ENCODE measurements around the genes PRSS22 and ZSCAN32.

DNA sequence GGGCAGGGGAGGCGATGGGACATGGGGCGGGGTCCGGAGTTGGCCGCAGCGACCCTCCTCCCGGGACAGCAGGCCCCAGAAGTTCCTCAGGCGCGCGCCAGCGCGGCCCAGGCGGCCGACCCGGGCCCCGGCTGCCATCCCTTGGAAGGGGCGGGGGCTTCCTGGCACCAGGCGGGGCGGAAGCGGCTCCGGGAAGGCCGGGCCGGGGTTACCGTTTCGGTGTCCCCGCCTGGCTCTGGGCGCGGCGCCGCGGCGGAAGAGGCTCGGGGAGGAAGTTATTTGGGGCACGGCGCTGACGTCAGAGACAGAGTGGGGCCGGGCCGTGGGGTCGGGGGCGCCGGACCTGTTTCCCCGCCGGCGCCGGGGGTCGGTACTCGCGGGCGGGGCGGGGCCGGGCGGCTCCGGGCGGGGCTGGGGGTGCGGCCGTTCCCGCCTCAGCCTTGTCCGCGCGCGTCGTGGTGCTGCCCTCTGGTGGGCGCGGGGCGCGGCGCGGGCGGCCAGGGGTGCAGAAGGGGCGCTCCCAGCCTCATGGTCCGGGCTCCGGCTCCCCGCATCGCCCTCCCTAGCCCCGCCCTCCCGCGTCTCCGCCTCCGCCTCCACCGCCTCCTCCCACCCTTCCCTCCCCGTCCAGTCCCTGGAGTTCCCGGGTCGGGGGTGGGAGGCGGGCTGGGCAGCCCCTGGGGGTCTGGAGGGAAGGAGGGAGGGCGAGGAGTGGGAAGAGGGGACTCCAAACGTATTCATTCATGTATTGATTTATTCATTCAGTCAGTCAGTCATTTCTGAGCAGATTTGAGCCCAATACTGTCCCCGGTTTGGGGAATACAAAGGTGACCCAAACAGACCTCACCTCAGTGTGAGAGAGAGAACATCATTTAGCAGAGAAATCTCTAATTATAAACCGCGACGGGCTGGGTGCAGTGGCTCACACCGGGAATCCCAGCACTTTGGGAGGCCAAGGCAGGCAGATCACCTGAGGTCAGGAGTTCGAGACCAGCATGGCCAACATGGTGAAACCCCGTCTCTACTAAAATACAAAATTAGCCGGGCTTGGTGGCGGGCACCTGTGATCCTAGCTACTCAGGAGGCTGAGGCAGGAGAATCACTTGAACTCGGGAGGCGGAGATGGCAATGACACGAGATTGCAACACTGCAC, 1.3 kb upstream of the PRSS27 start:
- RRBS, result 4% methylated on average over 30 of the region's 97 CpGs

GRCh38 chr16:2757088-2757722, 4.8 kb downstream of the SRRM2 start:
- RRBS, result no CpG with 5 or more reads among the region's 11 CpGs

GRCh38 chr16:2759432-2760542, 7.3 kb downstream of the SRRM2 start:
- RRBS, result no CpG with 5 or more reads among the region's 30 CpGs

GRCh38 chr16:2761724-2762336, 9.4 kb downstream of the SRRM2 start:
- RRBS, result 91% methylated on average over 4 of the region's 29 CpGs

DNA sequence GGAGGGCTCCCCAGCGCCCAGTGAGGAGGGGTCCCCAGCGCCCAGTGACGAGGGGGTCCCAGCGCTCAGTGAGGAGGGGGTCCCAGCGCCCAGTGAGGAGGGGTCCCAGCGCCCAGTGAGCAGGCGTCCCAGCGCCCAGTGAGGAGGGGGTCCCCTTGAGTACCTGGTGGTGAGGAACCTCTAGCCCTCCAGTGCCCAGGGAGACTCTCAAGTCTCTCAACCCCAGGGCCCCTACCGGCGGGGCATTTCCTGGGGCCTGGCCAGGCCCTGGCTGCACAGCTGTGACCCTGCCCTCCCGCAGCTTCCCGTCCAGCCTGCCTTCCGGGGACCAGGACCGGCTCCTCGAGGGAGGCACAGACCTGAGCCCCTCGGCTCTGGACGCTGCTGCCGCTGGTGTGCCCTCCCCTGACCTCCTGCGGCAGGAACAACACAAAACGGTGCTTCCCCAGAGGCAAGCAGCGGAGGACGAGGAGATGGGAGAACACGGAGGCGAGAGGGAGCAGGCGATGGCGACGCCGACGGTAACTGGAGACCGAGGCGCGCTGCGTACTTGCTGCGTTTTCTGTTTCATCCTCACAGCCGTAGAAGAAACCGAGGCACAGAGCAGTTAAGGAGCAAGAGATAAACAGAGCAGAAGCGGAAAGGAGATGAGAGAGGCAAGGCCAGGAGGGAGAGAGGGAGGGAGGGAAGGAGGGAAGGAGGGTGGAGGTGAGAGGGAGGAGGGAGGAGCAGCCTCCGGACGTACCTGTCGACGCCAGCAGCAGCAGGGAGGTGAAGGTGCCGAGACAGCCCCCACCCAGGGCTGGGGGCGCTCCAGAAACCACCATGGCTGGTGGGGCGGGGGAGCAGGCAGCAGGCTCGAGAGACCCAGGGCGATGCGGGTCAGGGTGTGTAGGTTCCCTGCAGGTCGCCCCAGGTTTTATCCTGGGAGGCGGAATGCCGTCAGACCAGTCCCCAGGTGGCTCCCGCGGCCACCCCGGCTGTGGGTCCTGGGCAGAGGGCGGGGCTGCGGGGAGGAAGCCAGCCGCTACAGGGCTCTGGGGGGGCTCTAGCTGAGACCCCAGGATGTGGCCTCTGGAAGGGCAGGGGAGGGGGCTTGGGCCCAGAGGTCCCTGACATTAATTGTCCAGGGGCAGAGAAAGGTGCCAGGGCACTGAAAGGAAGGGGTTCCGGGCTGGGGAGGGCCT, at the start of gene PRSS22:
TSS of gene PRSS22 (minus strand) at position 893 of the 1,187 bp plus-strand sequence.
- RRBS, result 24% methylated on average over 5 of the region's 57 CpGs

GRCh38 chr16:2904725-2905848, 6.6 kb upstream of the FLYWCH1 start:
- RRBS, result no CpG with 5 or more reads among the region's 89 CpGs

GRCh38 chr16:2970702-2971643, 1.8 kb downstream of the PAQR4 start:
- RRBS, result 68% methylated on average over 8 of the region's 23 CpGs

DNA sequence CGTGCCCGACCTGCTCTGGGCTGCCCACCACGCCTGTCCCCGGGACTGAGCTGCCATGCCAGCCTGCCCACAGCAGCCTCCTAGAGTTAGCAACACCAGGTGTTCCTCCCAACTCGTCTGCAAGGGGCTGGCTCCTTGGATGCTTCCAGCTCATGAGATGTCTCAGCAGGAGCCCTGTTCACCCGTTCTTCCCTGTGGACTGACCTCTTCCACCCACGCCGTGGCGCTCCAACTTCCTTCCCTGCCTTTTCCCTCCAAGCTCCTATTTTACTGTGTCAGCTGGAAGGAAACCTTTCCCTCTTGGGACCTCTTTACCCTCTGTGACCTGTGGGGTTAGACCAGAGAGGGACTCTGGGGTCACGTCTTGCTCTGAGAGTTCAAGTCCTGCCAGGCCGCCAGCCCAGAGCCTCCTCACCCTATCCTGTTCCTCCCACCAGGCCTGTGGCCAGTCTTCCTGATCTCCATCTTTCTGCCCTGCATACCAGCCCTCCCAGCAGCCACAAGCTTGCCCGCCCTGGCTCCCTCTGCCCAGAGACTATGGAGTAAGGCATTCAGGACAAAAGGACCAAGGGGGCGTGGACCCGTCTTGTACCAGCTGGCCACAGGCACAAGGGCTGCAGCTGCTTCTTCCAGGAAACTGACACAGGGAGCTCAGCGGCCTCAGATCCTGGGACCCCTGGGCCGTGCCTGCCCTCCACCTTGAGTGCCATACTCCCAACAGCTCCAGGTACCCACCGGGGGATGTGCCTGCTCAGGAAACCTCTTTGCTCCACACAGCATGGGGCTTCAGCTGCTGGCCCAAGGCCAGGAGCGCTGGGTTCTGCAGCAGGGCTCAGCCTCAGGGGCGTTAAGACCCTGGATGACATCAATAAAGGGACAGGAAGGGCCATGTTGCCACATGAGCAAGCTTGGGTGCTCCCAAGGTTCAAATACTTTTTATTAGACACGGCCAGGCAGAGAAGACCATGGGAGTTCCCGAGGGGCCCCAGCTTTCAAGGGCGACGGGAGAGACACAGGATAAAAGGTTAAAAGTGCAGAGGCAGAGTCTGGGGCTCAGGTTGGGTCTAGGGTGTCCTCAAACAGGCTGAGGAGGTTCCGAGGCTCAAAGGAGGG, 3.1 kb downstream of the PAQR4 start:
- RRBS, result 32% methylated on average over 4 of the region's 24 CpGs

DNA sequence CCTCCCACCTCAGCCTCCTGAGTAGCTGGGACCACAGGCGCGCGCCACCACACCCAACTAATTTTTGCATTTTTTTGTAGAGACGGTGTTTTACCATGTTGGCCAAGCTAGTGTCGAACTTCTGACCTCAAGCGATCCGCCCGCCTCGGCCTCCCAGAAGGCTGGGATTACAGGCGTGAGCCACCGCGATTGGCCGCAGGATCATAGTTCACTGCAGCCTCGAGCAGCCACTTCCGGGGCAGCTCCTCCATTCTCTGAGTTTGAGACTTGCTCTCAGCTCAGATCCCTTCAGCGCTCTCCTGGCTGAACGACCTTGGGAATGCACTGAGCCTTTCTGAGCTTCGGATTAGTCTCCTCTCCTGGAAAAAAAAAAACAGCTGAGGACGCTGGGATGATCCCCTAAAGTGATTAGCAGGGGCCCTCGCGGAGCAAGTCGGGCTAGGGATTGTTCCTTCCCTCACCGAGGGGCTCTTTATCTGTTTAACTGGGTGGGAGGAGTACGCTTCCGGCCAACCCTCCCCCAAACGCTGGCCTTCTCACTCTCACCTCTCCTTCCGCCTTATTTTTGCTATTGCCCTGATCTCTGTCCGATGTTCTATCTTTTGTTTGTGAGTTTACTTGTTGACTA, 1.2 kb upstream of the PKMYT1 start:
- RRBS, result no CpG with 5 or more reads among the region's 28 CpGs

DNA sequence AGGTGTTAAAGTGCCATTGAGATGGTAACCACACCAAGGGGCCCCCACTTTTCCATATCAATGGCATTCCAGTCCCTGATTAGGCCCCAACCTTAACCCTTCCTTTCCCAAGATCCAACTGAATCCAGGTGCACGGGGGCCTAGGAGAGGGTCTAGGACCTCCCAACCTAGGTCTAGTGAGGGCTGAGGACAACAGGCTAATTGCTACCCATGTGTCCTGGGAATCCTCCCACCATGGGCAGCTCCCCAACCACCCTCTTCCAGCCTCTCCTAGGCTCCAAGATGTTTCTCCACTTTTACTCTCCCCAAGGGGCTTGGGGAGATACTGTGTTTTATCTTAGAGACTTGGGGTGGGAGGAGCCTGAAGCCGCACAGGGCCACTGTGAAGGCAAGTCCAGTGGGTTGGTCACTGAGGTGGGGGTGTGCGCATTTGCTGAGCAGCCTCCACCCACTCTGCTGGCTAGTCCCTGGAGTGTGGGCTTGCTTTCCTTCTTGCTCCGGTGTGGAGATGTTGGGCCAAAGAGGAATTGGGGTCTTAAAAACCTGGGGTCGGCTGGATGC, 4.2 kb upstream of the CLDN9 start:
- RRBS, result no CpG with 5 or more reads among the region's 5 CpGs

DNA sequence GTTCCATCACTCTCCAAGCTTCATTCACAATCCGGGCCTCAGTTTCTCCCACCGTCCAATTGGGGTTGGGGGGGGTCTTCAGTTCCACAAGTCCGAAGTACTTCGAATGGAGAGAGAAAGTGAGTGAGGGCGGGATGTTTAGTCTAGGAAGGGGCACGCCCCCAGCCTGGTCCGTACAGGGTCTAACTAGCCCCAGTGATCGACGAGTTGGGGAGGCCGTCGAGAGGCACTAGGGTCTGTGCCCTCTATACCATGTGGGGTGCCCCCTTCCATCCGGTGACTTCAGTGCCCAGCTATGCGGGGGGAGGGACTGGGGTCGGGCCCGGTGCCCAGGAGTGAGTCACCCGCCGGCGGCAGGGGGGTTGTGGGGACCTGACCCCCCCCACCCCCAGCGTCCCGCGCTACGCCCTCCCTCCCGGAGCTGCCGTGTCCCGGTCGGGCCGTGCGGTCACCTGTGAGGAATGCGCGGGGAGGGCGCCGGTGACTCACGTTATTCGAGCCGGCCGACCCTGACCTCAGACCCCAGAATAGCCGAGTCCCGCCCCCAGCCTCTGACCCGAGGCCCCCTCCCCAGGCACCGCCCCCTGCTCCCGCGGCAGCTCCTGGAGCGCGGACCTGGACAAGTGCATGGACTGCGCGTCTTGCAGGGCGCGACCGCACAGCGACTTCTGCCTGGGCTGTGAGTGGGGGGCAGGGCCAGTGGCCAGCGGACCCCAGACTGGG, 634 bp downstream of the TNFRSF12A start:
- RRBS, result 6% methylated on average over 20 of the region's 51 CpGs

- RRBS, result no CpG with 5 or more reads among the region's 6 CpGs
Measured at GRCh38 chr16:3023060-3023558, 633 bp downstream of the HCFC1R1 start.

GRCh38 chr16:3054809-3055577, 8.6 kb downstream of the MMP25 start:
- RRBS, result 22% methylated on average over 1 of the region's 14 CpGs

DNA sequence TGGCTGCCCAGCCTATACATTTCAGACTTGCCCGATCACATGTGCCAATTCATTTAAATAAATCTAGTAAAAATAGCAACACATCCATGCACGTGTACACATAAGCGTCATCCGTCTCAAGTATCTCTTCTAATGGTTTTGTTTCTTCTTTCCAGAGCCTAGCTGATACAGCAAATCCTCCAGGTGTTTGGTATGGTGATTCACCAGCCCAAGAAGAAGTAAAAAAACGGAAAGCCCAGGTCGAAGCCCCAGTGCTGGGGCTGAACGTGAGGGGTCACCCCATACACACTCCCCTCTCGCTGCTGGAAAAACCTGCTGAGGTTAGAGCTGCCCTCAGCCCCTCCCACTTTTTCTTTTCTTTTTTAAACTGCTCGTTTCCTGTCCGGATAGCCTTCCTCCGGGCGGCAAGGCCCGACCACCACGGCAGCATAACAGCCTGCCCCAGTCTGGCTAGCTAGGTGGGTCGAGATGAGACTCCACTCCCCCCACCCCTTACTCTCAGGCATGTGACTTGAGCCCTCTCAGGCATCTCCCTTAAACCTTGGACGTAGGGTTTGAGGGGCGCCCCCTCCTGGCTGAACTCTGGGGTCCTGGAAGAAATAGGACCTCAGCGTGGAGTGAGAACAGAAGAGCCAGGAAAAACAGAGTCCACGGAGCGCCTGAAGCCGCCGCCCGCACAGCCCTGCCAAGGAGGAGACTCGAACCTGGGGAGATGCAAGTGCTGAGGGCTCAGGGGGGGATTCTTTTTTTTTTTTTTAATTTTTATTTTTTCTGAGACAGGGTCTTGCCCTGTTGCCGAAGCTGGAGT, 39.3 kb downstream of the ZNF213 start:
- RRBS, result no CpG with 5 or more reads among the region's 25 CpGs

GRCh38 chr16:3180518-3180836, 45.6 kb downstream of the ZNF213 start:
- RRBS, result 12% methylated on average over 2 of the region's 16 CpGs

- RRBS, result 4% methylated on average over 26 of the region's 57 CpGs
Measured at GRCh38 chr16:3182523-3183202, 47.8 kb downstream of the ZNF213 start.

DNA sequence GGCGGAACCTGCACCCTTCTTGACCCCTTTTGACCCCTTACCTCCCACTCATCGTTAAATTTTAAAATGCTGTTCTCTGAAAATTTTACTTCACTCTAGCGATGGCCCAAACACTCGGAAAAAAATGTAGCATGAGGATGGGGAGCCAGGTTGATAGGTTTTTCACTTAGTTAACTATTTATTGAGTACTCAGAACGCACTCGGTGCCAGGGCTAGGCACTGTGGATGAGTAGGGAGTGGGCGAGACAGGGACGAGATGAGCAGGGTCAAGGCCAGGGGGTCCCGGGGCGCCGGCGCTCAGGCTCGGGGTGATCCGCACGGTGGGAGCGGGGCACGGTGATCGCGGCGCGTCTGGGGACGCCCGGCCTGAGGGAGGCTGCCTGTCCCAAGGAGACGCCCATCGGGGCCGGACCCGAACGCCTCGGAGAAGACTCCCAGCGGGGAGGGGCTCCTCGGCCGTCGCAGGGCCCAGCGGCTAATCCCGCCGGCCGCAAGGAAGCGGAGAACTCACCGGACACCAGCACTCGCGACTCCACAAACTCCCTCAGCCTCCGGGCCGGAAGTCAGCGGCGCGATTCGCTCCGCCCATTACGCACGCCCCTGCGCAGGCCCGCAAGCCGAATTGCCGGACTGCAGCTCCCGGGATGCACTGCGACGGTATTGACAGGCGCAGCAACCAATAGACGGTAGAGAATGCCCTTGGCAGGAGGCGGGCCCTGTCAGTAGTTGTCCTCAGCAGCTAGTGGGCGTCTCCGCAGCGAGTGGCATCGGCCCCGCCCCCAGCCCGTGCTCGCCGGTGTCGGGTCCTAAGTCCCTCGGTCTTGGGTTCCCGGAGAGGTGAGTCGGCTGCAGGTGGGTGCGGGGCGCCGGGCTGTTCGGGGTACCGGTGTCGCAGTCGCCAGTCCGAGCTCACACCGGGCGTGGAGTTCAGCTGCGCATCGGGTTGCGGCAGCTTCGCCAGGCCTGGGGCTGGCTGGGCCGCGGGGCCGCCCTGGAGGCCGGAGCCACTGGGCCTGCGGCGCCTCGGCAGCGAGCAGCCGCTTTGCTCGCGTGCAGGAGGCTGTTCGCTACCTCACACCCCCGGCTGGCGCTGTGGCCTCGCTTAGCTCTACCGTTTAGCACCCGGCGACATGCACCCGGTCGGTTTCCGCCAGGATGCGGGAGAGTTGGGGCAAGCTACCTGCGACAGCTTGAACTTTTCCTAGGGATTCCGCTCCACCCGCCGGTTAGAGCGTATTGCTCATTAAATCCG, at the start of gene ZSCAN32:
TSS of gene ZSCAN32 (minus strand) at position 571 of the 1,252 bp plus-strand sequence.
- RRBS, result 3% methylated on average over 67 of the region's 114 CpGs

DNA sequence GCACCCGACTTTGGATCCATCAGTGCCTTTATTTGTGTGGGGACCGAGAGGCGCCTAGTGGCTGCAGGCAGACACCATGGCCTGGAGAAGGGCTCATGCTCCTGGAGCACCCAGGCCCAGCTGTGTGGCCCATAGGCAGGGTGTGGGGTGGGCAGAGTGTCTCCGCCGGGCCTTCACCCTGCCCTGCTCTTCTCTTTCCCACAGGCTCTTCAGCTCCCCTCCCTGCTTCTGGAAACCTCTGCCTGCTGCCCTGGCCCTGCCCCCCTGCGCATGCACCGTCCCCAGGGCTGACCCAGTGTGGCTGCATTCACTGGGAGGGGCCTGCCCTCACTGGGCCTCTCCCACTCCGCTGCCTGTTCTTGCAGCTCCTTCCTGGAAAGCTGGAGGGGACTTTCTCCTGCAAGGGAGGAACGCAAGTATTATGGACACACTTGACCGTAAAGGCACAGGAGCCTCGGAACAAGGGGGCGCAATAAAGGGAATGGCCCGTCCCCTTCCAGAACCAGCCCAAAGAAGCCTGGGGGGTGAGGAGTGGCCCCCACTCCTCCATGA, 9.9 kb downstream of the C16orf90 start:
- RRBS, result no CpG with 5 or more reads among the region's 13 CpGs

GRCh38 chr16:3656492-3656677, 1.9 kb downstream of the DNASE1 start:
- RRBS, result no CpG with 5 or more reads among the region's 11 CpGs

- RRBS, result no CpG with 5 or more reads among the region's 9 CpGs
Measured at GRCh38 chr16:3665623-3666171, 11.2 kb downstream of the DNASE1 start.

Data from GM06990 (cell line).